ENCODE measurements around a stretch of chr6.

- PRO-cap, result no peak
- RAMPAGE, long total RNA, 2 experiments, result no peak in any of the 2 experiments
These were observed 666.7 kb upstream of the AGPAT4 start for GRCh38 chr6:161940636-161940864.

GRCh38 chr6:162361483-162361762 lies 366.1 kb downstream of the PRKN start:
- PRO-cap, result no peak
- RAMPAGE, long total RNA, 2 experiments, result no peak in any of the 2 experiments

- PRO-cap, result no peak
- RAMPAGE, long total RNA, 2 experiments, result no peak in any of the 2 experiments
These were observed 99.3 kb upstream of the QKI start for GRCh38 chr6:163315209-163315699.

GRCh38 chr6:163339588-163340018 lies 74.9 kb upstream of the QKI start:
- PRO-cap, result no peak
- RAMPAGE, long total RNA, 2 experiments, result no peak in any of the 2 experiments

- PRO-cap, result no peak
- RAMPAGE, long total RNA, 2 experiments, result no peak in any of the 2 experiments
These were observed 68.0 kb upstream of the QKI start for GRCh38 chr6:163346357-163347062.

DNA sequence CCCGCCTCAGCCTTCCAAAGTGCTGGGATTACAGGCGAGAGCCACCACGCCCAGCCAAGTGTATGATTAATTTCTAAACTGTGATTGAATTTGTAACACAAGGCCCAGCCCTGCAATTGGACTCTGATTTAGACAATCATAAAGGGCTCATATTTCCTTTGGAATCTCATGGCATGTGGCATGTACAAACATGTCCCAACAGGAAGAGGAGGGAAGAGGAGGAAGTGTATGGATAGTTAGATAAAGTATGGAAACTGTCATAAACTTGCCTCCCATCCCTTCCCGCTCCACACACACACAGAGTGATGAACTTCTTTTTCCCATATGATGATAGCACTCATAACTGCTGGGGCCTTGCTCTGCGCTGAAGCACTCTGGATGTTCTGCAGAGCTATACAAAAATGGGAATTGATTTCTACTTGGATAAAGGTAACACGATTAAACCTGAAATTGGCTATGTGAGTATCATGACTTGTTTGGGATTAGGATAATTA lies 27.1 kb upstream of the QKI start:
- PRO-cap, result no peak
- RAMPAGE, long total RNA, 2 experiments, result no peak in any of the 2 experiments

DNA sequence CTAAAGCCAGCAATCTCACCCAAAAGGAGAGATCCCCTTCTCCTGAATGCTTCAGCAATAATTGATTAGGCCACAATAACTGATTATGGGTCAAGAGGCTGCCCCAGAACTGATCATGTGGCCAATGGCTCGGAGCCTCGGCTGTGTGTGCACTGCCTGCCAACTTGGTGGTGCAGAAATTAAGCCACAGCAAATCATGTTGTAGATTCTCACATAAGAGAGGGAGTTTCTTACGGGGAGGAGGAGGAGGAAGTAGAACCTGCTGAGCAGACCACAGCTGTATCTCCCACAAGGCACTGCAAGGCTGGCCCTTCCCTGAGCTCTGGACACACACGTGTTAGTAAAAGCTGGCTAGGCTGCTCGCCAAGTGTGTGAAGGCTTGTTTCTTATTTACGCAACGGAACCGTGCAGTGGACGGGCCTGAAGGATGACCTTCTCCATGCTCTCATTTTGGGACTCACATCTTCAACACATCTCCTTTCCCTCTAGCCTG lies 15.8 kb upstream of the QKI start:
- PRO-cap, result no peak
- RAMPAGE, long total RNA, 2 experiments, result no peak in any of the 2 experiments

DNA sequence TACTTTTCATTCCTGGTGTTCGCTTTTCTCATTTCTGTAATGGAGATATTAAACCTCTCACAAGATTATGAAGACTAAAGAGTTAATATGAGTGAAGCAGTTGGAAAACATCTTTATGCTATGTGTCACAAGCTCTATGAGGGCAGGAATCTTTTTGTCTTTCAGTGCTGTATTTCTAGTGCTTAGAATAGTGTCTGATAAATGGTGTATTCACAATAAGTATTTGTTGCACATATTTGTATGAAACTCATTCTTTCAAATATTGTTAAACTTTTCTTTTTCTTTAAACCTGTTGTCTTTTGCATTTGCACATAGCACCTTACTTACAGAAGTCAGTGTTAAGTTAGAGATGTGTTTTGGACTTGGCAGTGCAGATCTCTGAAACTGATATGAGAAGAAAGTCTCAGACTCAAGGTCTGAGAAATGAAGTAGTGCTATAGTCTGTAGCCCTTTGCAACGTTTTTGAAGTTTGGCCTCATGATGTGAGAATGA lies 43.8 kb downstream of the QKI start:
- PRO-cap, result no peak
- RAMPAGE, long total RNA, 2 experiments, result no peak in any of the 2 experiments

- PRO-cap, result no peak
- RAMPAGE, long total RNA, 2 experiments, result no peak in any of the 2 experiments
These were observed 156.3 kb downstream of the QKI start for GRCh38 chr6:163570697-163571321.

- PRO-cap, result no peak
- RAMPAGE, long total RNA, 2 experiments, result no peak in any of the 2 experiments
These were observed 571.3 kb downstream of the QKI start for GRCh38 chr6:163985779-163986183.

GRCh38 chr6:163986184-163986827 lies 571.8 kb downstream of the QKI start:
- PRO-cap, result no peak
- RAMPAGE, long total RNA, 2 experiments, result no peak in any of the 2 experiments

DNA sequence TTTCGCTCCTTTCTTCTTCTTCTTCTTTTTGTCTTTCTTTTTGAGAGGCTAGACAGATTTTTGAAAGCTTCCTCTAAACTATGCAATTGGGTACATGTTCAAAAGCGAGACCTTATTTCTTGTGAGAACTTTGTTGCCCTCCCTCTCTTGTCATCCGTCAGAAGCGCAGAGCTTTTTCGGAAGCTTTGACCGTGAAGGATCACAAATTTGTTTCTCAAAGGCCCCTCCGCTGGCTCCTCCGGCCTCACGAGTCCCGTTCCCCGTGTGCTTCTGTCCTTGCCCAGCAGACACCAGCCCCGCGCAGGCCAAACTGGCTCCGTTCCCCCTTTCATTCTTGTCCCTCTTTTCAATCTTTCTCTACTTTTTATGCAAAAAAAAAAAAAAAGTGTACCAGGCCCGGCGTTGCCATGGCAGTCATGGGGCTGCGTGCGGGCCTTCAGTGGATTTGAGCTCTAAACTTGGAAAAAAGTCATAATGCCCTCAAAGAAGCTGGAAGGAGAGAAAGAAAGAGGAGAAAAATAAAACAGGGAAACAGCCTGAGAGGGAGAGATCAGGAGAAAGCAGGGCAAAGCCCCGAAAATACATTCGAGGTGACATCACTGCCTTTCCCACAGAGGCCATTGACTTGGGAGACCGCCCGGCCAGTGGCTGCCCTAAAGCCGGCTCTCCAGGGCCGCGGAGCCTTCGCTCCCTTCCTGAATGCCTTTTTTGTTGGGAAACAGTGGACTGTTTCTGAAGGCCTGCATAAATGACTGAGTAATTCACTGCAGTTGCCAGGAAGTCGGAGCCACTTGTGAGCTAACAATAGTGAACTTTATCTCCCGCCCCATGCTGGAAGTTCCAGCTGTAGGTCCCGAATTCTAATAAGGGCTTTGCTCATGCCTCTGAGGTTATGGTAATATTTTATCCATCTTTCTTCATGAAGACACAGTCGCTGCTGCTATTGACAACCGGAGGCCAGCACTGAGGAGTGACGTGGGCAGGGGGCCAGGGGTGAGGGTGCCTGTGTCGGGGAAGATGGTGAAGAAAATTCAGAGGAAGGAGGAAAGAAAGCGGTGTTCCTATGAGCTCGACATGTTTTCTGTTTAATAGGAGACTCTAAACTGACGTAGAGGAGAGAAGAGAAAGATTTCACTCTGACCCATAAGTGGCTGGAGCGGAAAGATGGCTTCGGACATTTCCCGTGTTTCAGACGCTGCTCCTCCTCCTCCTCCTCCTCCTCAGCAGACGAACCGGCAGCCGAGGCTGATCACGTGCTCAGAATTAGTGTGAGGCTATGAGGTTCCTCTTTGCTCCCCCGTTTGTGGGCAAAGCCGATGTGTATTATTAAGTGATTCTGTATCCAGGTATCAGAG lies 670.9 kb downstream of the QKI start:
- PRO-cap, result no peak
- RAMPAGE, long total RNA, 2 experiments, result no peak in any of the 2 experiments

- PRO-cap, result no peak
- RAMPAGE, long total RNA, 2 experiments, result no peak in any of the 2 experiments
These were observed 690.9 kb downstream of the QKI start for GRCh38 chr6:164105485-164105678.

- PRO-cap, result no peak
- RAMPAGE, long total RNA, 2 experiments, result no peak in any of the 2 experiments
These were observed 694.4 kb downstream of the QKI start for GRCh38 chr6:164108613-164109657.

DNA sequence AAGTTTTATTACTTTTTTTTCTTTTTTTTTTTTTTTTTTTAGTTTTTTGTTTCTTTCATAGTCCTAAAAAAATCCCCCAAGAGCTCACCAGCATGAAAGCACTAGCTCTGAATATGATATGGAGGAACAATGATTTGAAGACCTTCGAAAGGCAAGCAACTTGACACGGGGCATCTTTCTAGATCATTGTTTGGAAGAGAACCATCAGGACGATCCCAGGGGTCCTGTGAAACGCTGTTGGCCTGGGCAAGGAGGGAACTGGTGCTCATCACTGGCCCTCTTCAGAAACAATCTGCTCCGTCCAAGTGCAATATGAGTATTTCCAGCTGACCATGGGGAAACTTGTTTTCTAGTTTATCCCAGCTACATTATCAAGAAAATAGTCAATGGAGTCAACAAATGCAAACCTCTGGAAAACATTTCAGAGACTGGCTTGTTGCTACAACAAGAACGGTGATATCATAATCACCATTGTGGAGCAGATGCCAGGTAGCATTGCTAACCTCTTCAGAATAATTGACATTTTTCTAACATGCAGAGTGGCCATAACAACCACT lies 111.8 kb upstream of the PDE10A start:
- PRO-cap, result no peak
- RAMPAGE, long total RNA, 2 experiments, result no peak in any of the 2 experiments

DNA sequence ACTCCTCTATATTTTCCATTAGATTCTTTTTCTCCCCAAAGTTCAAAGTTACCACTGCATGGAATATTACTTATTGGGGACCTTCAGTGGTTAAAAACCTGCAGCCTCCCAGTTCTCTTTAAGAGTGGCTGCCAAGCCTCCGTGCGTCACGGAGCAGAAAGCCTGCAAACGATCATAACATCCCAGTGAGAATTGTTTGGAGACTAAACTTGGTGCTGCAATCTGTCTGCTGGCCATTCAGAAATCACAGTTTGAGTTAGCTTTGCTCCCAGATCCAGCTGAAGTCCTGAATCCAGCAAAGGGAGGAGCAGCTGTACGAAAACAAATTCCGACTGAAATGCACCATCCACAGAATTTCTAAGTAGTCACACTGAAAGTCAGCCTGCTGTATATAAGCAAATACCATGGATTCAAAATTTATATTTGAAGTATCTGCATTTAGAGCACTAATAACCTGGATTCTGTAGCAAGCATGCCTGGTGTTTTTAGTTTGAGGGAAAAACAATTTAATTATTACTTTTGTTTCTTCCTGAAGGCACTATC lies 213.6 kb upstream of the PDE10A start:
- PRO-cap, result no peak
- RAMPAGE, long total RNA, 2 experiments, result no peak in any of the 2 experiments

- PRO-cap, result bidirectional peak, plus-strand start at chr6:165988179, minus-strand start at chr6:165988063
- RAMPAGE, long total RNA, 2 experiments, result start-site peak on the minus strand in 1 of 2 experiments, at chr6:165988056-165988078 at its widest, 5 reads per replicate
These were observed 179.7 kb downstream of the TBXT start for GRCh38 chr6:165987586-165988731.

GRCh38 chr6:166173264-166173595 lies 5.6 kb upstream of the TBXT start:
- PRO-cap, result no peak
- RAMPAGE, long total RNA, 2 experiments, result no peak in any of the 2 experiments

DNA sequence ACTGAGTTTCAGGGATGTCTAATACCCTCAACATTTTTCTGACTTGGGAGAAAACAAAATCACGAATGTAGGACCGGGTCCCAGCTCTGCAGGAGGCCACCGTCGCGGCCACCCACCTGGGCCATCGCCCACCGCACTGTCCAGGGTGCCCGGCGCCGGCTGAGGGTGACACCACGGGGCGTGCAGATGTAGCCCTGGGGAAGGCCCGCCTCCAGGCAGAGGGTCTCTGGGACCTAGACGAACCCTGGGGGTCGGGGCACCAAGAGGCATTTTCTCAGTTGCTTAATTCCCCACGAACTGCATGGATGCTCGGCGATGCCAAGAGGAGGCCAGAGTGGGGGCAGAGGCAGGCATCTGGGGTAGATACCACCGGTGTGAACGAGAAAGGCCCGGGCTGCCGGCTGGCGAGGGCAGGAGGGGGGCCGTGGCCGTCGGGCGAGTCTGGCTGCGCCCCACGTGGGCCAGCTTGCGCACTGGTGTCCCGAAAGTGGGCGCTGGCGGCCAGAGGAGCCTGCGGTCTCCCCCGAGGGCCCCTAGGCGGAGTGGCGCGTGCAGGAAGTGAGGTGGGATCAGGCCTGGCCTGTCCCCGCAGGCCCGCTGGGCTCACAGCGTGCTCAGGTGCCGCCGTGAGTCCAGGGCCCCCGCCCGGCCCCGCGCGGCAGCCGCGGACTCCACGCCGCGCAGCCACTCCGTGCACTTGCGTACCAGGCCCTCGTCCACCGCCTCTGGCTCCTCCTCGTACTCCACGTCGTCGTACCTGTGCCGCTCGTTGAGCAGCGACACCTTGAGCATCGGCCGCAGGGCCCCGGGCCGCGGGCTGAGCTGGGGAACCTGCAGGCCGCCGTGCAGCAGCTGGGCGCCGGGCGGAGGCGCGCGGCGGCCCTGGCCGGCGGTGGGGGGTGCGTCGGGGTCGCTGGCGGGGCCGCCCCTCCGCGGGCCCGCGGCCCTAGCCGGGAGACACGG lies 1.3 kb downstream of the PRR18 start:
- PRO-cap, result no peak
- RAMPAGE, long total RNA, 2 experiments, result no peak in any of the 2 experiments

- PRO-cap, result no peak
- RAMPAGE, long total RNA, 2 experiments, result no peak in any of the 2 experiments
These were observed 2.5 kb downstream of the SFT2D1 start for GRCh38 chr6:166339728-166340357.

Measured in prostate gland (tissue), 2 donors.